Ishikawa (cell line): ENCODE measurements around the genes PLCD4, FEV, STK16, DNAJB2 and DES.

DNA sequence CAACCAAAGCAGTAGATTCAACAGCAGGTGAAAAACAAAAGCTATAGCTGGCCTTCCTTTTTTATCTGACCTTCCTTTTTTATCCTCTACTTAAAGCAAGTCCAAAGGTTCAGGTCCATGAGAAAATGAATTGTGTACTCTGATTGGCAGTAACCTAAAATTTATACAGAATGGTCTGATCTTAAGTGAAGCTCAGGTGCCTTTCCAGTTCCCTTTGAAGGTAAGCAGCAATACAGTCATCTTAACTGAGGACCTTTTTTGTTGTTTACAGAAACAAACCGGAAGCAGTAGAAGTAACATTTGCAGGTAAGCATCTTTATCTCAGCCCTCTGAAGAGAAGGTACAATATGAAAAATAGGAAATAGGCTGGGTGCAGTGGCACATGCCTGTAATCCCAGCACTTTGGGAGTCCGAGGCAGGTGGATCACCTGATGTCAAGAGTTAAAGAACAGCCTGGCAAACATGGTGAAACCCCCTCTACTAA is 8.7 kb downstream of the ARPC2 start:
- RRBS: no CpG with 5 or more reads among the region's 2 CpGs

GRCh38 chr2:218238574-218239212 is 21.7 kb downstream of the ARPC2 start:
- RRBS: no CpG with 5 or more reads among the region's 3 CpGs

DNA sequence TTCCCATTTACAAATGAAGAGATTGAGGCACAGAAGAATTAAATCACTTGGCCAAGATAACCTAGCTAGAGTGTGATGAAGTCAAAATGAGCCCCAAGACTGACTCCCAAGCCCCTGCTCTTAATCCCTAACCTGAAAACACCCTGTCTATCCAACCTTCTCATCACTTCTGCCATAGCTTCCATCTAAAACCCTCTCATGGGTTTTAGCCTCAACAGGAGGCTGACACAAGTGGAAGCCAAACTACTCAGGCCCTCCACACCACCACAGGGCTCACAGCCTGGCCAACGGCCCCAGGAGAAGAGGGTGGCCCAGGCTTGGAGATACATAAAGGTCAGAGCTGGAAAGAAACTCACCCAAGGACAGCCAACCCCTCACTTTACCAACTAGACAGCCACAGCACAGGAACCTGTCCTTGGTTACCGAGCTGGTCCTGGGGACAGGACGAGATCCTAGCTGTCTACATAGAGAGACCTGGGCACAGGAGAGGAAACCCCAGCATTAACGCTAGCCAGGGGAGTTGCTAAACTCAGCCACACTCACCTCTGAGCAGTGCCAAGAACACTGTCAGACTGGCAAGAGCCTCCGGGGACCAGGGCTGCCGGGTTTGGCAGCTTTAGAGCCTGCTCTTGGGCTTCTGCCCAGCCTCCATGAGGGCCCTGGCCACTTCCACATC is 6.9 kb downstream of the TMBIM1 start:
- RRBS: no CpG with 5 or more reads among the region's 6 CpGs

GRCh38 chr2:218395696-218396796 is 3.6 kb upstream of the CTDSP1 start:
- RRBS: 3% methylated on average over 25 of the region's 66 CpGs

- RRBS: 25% methylated on average over 9 of the region's 32 CpGs
These were observed 1.9 kb upstream of the CTDSP1 start for GRCh38 chr2:218397713-218398280.

GRCh38 chr2:218422409-218422692 is 3.4 kb downstream of the VIL1 start:
- RRBS: no CpG with 5 or more reads among the region's 3 CpGs

DNA sequence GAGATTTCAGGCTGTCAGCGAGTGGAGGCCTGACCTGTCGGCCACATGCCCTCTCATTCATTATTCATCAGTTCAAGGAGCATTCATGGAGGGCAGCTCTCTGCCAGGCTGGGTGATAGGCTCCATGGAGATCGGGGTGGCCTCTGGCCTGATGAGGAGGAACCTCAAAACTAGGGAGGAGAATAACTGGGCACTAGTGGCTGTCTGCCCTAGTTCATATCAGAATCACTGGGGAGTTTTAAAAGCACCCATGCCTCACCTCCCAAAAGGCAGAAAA is 3.7 kb downstream of the VIL1 start:
- RRBS: no CpG with 5 or more reads among the region's 3 CpGs

DNA sequence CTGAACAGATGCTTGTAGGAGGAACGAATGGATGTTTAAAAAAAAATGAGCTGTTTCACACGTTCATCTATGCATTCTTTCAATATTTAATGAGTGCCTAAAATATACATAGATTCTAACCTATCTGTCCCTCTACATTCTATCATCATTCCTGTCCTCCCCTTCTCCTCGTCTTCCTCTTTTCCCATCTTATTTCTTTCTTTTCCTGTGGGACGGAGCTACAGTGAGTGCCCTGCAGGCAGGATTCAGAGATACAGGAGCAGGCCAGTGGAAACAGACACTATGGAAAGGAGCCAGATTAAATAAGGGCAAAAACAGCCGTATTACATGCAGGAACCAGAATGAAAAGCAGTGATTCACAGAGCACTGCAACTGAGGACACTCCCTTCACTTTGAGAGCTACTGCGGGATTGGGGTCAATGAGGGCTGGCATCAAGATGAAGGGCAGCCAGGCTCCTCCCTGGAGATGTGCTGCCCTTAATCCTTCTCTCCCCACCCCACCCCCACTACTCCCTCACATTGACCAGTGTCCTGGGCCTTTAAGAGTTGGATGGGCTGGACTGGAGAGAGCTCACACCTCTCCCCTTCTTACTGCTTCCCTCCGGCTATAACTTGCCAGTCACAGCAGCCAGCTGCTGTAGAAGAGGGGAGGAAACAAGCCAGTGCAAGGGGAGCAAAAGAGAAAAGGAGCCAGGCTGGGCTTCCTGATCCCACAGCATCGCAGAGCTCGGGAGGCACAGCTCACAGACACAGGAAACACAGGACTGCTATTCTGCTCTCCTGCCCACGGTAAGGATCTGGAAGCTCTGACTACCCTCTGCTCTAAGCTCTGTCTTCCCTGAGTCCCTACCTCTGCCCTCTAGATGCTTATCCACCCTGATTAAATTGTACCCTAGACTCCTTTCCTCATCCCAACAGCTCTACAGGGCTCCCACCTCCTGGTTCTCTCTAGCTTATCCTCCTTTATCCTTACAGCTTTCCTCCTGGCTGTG is at the start of gene PLCD4:
TSS of gene PLCD4 (plus strand) at position 618 of the 992 bp plus-strand sequence.
- RRBS: no CpG with 5 or more reads among the region's 10 CpGs

- RRBS: 7% methylated on average over 7 of the region's 25 CpGs
These were observed 872 bp downstream of the ZNF142 start for GRCh38 chr2:218658426-218659075.

- RRBS: no CpG with 5 or more reads among the region's 24 CpGs
These were observed 2.0 kb downstream of the BCS1L start for GRCh38 chr2:218661228-218662211.

DNA sequence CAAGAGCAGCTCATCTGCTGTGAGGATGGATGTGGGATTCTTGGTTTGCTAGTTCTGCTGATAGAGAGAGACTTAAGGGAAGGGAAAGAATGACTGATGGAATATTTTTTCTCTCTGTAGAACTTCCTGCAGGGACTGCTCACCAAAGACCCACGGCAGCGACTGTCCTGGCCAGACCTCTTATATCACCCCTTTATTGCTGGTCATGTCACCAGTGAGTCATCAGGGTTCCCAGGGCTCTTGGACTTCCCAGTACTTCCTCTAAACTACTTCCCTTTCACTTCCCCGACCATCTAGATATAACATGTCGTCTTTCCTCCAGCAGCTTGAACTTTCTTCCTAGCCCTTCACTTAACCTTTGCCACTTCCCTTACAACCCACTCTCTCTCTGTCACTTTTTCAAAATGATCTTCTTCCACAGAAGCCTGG is 7.2 kb downstream of the STK36 start:
- RRBS: no CpG with 5 or more reads among the region's 4 CpGs

GRCh38 chr2:218984844-218985968 is at the start of gene FEV:
FEV (minus strand) TSS chr2:218985184.
- RRBS: 20% methylated on average over 44 of the region's 85 CpGs

DNA sequence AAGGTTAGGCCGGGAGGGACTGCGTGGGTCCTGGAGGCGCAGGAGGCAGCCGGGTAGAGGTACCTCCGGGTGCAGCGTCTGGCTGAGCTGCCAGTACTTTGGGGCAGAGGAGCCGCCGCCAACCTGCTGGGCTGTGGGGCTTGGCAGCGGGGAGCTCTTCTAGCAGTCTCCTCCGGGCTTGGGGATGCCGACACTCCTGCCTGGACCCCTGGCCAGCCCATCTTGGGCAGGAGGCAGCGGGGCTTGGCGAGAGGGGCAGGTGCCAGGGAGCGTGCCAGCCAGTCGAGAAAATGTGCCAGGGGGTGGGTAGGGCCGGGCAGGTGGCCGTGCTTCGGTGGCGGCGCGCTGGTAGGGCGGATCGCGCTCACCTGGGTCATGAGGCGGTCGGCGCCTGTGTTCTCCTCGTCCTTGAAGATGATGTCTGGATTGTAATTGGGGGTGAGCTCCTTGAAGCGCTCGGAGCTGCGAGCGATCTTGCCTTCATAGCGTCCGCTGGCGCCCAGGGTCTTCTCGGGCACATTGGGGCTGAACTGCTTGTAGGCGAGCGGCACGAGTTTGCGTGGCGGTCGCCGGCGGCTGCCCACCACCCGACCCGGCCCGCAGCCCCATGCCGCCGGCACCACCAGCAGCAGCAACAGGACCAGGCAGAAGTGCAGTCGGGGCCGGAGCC is 801 bp downstream of the IHH start:
- RRBS: 9% methylated on average over 11 of the region's 51 CpGs

DNA sequence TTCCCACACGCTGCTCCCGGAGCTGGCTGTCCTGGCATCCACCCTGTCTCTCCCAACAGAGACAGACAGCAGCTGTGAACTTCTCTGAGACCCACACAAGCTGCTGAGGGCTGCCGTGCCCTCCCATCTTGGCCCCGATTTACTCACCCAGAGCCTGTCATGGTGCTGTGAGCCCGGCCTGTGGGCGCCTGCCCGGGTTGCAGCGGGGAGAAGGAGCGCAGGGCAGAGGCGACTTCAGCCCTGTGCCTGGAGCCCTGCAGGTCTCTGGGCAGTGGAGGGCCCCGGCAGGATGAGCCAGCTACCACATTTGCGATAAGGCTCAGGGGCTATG is 3.3 kb upstream of the ABCB6 start:
- RRBS: 86% methylated on average over 4 of the region's 12 CpGs

- RRBS: 2% methylated on average over 7 of the region's 55 CpGs
These were observed at the start of gene STK16 for GRCh38 chr2:219245288-219246598. STK16 (plus strand) TSS chr2:219245479.

DNA sequence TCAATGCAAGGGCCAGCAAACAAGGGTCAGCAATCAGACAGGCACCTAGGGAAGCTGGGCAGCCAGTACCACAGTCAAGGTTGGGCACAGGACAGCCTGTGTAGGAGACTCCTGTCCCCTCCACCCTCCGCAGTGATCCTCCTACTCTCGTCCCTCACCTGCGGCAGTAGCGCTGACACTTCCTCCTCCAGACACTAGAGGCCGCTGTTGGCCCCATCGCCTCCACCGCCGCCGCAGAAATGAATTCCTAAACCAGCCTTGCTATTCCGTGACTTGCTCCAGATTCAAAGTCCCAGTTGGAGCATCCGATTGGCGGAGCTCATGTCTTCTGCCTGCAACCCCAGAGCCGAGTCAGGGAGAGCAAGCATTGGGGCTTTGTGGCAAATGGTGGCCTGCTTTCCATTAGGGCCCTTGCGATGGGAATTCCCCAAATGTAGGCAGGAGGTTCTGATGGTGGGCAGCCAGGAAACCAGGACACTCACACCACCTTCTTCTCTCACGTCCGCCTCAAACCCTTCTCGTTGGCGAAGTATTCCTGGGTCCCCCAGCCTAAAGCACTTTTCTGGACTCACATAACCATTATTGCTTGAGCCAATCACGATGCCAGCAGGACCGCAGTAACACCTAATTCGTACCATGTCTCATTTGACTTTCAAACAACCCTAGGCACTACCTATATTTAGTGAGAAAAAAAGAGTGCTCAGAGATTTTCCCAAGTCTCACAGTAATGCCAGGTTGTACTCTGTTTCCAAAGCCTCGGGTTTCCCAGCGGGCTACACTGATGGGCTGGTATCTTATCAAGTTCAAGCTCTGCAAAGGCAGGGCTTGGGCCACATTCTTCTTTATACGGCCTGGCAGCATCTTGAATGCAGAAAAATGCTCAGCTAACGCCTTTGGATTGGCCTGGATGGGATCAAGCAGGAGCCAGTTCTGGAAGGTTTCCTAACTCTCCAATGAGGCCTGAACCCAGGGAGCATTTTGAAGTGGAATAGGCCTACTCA is 1.2 kb upstream of the DNAJB2 start:
- RRBS: no CpG with 5 or more reads among the region's 25 CpGs

- RRBS: 2% methylated on average over 12 of the region's 50 CpGs
These were observed at the start of gene DNAJB2 for GRCh38 chr2:219278672-219279581. DNAJB2 (plus strand) TSS chr2:219279366.

DNA sequence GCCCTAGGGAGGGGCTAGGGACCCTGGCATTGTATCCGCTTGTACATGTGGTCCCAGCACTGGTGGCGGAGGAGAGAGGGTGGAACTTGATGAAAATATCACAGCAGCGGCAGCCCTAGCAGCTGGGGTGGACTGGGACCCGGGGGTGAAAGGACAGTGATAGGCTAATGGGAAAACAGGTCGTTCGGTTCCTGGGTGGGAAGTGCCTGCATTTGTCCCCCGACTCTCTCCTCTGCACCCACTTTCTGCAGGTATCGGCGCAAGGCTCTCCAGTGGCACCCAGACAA is 1.1 kb downstream of the DNAJB2 start:
- RRBS: no CpG with 5 or more reads among the region's 9 CpGs

DNA sequence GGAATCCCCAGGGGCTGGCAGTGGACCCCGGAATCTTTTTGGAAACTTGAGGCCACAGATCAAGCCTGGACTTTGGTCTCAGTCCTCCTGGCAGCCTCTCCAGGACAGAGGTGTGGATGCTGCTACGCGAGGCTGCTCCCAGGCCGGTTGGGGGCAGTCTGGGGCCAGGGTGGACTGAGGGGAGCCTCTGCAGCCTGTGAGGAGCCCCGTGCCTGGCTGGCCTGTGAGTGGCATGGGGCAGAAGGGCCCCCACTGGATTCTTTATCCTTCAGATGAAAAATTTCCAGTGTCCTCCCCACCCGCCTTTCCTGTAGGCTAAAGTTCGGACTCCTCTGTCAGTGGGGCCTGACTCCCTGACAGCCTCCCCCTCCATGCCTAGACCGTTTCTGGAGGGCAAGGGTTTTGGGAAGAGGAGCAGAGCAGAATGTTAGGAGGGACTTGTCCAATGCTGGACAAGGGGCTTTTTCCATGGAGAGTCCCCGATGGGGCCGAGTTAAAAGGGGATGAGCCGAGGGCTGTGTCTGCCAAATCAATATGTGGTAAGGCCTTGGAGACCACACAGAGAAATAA is 12.6 kb upstream of the DES start:
- RRBS: 88% methylated on average over 4 of the region's 11 CpGs

DNA sequence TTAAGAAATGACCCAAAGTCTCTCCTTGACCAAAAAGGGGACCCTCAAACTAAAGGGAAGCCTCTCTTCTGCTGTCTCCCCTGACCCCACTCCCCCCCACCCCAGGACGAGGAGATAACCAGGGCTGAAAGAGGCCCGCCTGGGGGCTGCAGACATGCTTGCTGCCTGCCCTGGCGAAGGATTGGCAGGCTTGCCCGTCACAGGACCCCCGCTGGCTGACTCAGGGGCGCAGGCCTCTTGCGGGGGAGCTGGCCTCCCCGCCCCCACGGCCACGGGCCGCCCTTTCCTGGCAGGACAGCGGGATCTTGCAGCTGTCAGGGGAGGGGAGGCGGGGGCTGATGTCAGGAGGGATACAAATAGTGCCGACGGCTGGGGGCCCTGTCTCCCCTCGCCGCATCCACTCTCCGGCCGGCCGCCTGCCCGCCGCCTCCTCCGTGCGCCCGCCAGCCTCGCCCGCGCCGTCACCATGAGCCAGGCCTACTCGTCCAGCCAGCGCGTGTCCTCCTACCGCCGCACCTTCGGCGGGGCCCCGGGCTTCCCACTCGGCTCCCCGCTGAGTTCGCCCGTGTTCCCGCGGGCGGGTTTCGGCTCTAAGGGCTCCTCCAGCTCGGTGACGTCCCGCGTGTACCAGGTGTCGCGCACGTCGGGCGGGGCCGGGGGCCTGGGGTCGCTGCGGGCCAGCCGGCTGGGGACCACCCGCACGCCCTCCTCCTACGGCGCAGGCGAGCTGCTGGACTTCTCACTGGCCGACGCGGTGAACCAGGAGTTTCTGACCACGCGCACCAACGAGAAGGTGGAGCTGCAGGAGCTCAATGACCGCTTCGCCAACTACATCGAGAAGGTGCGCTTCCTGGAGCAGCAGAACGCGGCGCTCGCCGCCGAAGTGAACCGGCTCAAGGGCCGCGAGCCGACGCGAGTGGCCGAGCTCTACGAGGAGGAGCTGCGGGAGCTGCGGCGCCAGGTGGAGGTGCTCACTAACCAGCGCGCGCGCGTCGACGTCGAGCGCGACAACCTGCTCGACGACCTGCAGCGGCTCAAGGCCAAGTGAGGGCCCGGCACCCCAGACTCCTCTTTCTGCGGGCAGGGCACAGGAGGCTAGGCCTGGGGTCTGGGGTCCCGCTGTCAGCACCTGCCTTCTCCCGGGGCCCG is at the start of gene DES:
TSS of gene DES (plus strand) at position 381 of the 1,149 bp plus-strand sequence.
- RRBS: 89% methylated on average over 9 of the region's 108 CpGs